Right ventricle myocardium (tissue), 1 donor: Measurements from ENCODE around the gene NLN.

- PRO-cap, 2 experiments: no peak in any of the 2 experiments
Measured at GRCh38 chr5:65258568-65259056, 223.1 kb downstream of the ADAMTS6 start.

- PRO-cap, 2 experiments: peak in 2 of 2 experiments; most common plus-strand start chr5:65722205 (in 2); most common minus-strand start chr5:65722102 (in 1)
Measured at GRCh38 chr5:65721952-65722509, at the start of gene NLN. NLN (plus strand) TSS chr5:65722205.

DNA sequence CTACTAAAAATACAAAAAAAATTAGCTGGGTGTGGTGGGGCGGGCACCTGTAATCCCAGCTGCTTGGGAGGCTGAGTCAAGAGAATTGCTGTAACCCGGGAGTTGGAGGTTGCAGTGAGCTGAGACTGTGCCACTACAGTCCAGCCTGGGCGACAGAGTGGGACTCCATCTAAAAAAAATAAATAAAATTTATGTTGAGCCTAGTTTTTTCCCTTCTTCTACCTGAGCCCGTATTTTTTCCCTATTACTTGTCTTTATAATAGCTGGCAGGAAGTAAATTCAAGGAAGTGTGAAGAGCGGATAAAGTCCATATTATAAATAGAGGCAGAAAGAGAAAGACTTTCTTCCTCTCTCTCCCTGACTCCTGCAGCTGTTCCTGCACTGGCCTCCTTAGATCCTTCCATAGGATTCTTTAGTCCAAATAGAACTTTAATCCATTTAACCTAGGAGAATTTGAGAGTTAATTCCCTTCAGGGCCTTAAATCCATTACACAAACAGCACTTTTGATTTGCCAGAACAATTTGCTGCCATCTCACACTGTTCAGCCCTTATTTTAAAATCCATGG lies 10.3 kb upstream of the ERBIN start:
- PRO-cap, 2 experiments: no peak in any of the 2 experiments

GRCh38 chr5:65927538-65928339 lies 1.4 kb downstream of the ERBIN start:
- PRO-cap, 2 experiments: no peak in any of the 2 experiments

GRCh38 chr5:65978080-65978524 lies 51.7 kb downstream of the ERBIN start:
- PRO-cap, 2 experiments: no peak in any of the 2 experiments

GRCh38 chr5:66053912-66054981 lies 89.9 kb upstream of the SREK1 start:
- PRO-cap, 2 experiments: no peak in any of the 2 experiments

DNA sequence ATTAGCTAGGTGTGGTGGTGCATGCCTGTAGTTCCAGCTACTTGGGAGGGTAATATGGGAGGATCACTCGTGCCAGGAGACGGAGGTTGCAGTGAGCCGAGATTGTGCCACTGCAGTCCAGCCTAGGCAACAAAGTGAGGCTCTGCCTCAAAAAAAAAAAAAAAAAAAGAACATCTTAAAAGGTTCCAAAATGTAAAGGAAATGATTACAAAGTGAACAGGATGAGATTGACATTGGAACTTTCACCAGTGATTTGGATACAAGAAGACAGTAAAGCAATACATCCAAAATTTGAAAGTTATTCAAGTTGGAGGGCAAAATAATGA lies 59.9 kb upstream of the SREK1 start:
- PRO-cap, 2 experiments: no peak in any of the 2 experiments

- PRO-cap, 2 experiments: no peak in any of the 2 experiments
Measured at GRCh38 chr5:66171200-66171869, 27.2 kb downstream of the SREK1 start.

GRCh38 chr5:66440036-66440970 lies 155.9 kb upstream of the MAST4 start:
- PRO-cap, 2 experiments: peak in 2 of 2 experiments; most common plus-strand start chr5:66440348 (in 2); most common minus-strand start chr5:66440426 (in 2)

DNA sequence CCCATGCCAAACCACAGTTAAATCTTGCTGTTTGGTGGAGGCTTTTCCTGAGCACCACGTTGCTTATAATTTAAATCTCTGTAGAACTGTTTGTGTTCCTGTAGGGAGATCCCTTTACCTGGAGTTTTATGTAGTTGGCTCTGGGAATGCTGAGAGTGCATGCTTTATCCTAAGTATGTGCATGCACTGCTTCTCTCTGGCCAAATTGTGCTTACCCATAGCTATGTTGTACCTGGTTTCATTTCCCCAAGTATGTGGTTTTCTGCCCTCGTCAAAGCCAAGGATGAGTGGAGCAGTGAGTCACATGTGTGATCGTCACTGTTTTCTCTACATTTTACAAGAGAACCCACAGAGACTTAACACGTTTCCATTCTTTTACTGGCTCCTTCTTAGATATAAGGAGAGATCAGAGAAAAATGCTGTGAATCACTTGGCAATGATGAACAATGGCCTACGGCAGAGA lies 42.0 kb upstream of the MAST4 start:
- PRO-cap, 2 experiments: no peak in any of the 2 experiments

- PRO-cap, 2 experiments: peak in 2 of 2 experiments; most common plus-strand start chr5:66819185 (in 2); most common minus-strand start chr5:66819103 (in 1)
Measured at GRCh38 chr5:66818913-66819326, 222.7 kb downstream of the MAST4 start.

DNA sequence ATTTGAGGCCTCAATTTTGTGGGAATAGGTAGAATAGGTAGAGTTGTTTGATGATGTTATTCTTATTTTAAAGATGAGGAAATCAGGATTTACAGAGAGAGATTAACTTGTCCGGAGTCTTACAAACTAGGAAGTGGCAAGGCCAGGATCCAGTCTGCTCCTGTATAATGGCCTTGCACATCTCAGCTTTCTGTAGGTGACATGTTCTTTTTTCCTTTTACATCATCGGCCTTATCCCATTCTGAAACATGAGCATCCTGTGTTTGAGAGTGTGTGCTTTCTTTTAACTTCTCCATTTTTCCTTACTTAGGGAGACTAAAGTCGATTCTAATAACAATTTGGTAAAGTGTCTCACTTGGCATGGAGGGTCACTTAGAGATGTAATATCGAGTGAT lies 214.6 kb downstream of the CD180 start:
- PRO-cap, 2 experiments: no peak in any of the 2 experiments

DNA sequence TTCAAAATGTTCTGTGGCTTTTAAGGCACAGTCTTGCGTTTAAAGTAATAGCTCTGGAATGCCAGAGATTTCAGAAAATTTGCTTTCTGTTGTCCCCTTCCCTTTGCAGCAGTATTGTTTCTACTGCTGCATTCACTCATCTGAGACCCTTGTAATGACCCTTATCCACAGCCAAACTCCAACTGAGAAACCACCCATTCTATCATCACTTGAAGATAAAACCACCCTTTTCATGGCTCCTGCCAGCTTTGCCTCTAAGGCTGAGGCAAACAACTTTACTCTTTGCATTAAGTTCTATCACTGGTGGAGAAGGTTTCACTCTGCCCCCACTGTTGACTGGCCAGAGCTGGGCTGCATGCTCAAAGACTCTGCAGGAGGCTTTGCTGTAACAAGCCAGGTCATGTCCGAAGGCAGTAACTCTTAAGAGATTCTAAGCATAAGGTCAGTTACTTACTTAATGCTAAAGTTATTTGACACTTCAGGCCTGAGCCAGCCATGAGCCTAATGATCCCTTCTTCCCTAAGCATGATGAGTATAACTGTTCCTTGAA lies 101.9 kb downstream of the CD180 start:
- PRO-cap, 2 experiments: no peak in any of the 2 experiments

- PRO-cap, 2 experiments: no peak in any of the 2 experiments
Measured at GRCh38 chr5:67195454-67196233, 955 bp downstream of the CD180 start.

DNA sequence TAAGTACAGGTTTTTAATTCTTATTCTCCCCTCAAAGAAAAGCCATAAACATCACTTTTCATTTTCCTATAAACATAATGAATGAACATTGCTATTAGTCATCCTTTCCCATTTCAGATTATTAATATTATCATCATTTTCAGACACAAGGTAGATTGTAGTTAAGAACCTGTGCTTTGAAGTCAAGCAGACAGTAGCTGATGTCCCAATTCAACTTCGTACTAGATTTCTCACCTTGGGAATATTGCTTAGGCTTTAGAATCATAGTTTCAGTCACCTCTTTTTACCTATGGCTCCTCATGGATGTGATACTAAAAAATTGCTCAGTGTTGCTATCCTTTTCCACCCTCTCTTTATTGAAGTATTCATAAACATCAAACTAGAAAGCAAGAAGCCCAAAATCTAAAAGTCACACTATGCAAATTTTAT lies 449.5 kb upstream of the CD180 start:
- PRO-cap, 2 experiments: no peak in any of the 2 experiments

GRCh38 chr5:67648102-67648548 lies 451.5 kb upstream of the CD180 start:
- PRO-cap, 2 experiments: no peak in any of the 2 experiments

- PRO-cap, 2 experiments: no peak in any of the 2 experiments
Measured at GRCh38 chr5:67798383-67798995, 417.1 kb upstream of the PIK3R1 start.

- PRO-cap, 2 experiments: no peak in any of the 2 experiments
Measured at GRCh38 chr5:68255486-68256174, 40.1 kb downstream of the PIK3R1 start.

DNA sequence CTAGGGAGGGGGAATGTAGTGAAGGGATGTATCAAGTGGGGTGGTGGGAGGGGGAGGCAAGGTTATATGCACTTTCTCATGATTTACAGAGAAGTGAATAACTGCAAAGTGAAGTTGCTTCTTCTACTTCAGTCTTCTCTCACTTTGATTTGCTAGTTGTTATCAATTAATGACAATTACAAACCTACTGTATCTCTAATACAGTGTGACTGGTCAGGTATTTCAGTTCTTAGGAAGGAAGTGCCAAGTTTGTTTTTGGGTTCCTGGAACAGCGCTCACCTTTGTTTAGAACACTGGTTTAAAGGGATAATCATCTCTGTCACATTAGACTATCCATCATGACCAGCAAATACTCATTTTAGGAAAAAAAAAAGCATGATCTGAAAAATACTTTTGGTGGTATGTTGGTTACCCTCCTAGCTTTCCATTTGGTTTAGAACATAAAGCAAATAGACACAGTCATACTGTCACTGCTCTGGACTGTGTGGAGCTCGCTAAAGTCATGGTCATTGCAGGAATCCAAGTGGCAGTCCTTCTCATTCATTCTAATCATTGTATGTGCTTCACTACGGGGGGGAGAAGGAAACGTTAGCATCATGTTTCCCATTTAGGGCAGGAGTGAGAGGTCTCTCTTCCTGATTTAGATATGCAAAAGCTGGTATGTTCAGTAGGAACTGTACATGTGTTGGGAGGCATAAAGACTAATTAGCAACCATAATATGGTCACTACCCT lies 83.5 kb downstream of the PIK3R1 start:
- PRO-cap, 2 experiments: no peak in any of the 2 experiments

- PRO-cap, 2 experiments: no peak in any of the 2 experiments
Measured at GRCh38 chr5:68319280-68319980, 103.9 kb downstream of the PIK3R1 start.